HL-60 (cell line): ENCODE results near the gene ASCL3.

- RRBS, result no CpG with 5 or more reads among the region's 5 CpGs
Measured at GRCh38 chr11:8258245-8258704, 5.4 kb downstream of the LMO1 start.

- RRBS, result no CpG with 5 or more reads among the region's 5 CpGs
Measured at GRCh38 chr11:8604226-8604865, 10.3 kb upstream of the STK33 start.

- RRBS, result no CpG with 5 or more reads among the region's 3 CpGs
Measured at GRCh38 chr11:8660032-8660794, 22.3 kb downstream of the TRIM66 start.

GRCh38 chr11:8778164-8778947, 32.1 kb downstream of the DENND2B start:
- RRBS, result 57% methylated on average over 2 of the region's 9 CpGs

DNA sequence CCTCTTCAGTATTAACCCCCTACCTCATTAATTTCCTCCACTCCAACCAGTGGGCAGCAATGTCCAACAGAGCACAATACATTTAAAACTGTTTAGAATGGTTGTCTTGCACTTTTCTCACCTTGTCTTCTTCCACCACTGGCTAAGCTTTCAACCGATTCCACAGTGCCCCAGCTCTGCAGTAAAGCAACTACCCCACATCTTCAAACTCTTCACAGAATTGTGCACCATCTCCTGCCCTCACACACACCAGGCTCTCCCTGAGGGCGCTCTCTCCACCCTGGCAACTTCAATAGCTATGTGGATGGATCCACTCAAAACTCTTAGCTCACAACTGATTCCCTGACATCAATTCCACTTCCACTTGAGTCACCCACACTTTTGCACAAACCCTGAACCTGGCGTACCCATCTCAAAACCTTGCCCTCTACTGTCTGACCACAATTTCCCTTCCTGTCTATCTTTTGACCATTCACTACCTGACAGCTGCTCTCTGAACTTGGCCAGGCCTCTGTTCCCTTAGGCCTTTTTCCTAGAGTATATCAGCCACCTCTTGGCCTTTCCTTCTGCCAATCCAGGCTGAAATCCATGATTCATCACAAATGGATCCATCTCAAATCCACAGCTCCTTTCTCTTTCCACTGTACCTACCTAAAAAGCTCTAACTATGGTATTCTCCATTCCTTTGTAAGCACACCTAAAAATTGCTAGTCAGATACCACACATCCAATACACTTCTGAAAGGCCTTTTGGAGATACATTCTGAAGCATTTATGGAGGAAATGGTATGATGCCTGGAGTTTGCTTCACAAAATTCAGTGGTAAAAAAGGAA, 21.9 kb downstream of the DENND2B start:
- RRBS, result no CpG with 5 or more reads among the region's 3 CpGs

- RRBS, result no CpG with 5 or more reads among the region's 2 CpGs
Measured at GRCh38 chr11:8799287-8799734, 11.2 kb downstream of the DENND2B start.

GRCh38 chr11:8808575-8808847, 2.0 kb downstream of the DENND2B start:
- RRBS, result no CpG with 5 or more reads among the region's 5 CpGs

DNA sequence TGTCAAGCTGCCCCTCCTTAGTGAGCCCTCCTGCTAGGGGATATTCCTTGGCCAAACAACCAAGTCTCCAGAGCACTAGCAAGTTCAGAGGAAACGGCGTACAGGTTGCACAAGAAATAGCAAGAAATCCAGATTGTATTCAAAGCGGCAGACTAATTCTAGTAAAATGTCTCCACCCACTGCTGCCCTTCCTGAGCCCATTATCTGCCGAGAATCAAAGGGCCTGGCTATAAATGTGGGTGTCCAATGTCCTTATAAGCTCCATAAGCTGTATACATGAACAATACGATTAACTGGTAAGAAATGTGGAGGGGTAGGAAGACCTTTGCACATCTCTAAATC, 44.0 kb upstream of the AKIP1 start:
- RRBS, result no CpG with 5 or more reads among the region's 5 CpGs

GRCh38 chr11:8942956-8943275, at the start of gene ASCL3:
ASCL3 (minus strand) TSS chr11:8943016.
- RRBS, result no CpG with 5 or more reads among the region's 3 CpGs

- RRBS, result no CpG with 5 or more reads among the region's 3 CpGs
Measured at GRCh38 chr11:9018756-9019134, 14.9 kb upstream of the NRIP3 start.

GRCh38 chr11:9264361-9265240, 549 bp downstream of the DENND5A start:
- RRBS, result 2% methylated on average over 45 of the region's 82 CpGs

- RRBS, result 16% methylated on average over 1 of the region's 9 CpGs
Measured at GRCh38 chr11:9265603-9265845, 374 bp upstream of the DENND5A start.

DNA sequence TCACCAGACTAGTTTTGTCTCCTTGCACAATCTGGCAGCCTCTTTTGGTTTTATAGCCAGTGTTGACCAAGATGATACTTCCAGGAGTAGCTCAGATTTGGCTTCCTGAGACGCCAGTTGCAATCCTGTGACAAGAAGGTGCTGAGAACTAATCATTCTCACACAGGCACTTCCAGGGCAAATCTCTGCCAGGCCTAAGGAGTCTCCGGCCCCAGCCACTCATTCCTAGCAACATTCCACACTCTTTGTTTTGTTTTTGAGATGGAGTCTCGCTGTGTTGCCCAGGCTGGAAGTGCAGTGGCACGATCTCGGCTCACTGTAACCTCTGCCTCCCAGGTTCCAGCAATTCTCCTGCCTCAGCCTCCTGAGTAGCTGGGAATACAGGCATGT, 38.0 kb upstream of the WEE1 start:
- RRBS, result no CpG with 5 or more reads among the region's 5 CpGs

DNA sequence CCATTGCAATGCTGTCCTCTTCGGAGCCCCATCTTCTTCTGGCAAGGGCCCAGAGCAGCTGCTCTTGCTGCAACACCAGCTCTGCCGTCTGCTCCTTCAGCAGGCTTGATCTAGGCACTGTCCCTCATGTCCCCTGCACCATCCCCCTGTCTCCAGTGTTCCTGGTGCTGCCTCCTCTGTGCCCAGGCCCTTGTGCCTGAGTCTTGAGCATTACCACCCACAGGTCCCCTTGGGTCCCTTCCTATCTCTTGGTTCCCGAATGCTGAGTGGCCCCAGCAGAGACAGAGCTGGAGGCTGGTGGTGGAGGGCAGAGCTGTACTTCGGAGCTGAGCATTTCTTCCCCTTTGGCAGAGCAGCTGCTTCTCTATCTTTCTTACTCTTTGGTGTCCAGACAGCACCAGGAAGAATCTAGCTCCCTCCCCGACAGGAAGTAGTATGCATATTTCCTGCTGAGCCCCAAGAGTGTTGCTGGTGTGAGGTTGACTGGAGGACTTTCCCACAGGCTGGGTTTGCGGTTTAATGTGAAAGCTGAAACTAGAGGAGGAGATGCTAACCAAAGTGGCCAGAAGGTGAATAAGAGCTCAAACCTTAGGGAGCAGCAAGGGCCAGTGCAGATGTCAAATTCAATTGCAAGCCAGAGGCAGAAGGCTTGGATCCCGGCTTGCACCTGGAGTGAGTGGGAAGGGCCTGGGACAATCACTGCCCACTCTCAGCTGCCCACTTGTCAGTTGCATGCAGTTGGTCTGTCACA, 27.8 kb downstream of the WEE1 start:
- RRBS, result no CpG with 5 or more reads among the region's 7 CpGs

GRCh38 chr11:9689643-9690017, 25.8 kb downstream of the SWAP70 start:
- RRBS, result no CpG with 5 or more reads among the region's 3 CpGs

DNA sequence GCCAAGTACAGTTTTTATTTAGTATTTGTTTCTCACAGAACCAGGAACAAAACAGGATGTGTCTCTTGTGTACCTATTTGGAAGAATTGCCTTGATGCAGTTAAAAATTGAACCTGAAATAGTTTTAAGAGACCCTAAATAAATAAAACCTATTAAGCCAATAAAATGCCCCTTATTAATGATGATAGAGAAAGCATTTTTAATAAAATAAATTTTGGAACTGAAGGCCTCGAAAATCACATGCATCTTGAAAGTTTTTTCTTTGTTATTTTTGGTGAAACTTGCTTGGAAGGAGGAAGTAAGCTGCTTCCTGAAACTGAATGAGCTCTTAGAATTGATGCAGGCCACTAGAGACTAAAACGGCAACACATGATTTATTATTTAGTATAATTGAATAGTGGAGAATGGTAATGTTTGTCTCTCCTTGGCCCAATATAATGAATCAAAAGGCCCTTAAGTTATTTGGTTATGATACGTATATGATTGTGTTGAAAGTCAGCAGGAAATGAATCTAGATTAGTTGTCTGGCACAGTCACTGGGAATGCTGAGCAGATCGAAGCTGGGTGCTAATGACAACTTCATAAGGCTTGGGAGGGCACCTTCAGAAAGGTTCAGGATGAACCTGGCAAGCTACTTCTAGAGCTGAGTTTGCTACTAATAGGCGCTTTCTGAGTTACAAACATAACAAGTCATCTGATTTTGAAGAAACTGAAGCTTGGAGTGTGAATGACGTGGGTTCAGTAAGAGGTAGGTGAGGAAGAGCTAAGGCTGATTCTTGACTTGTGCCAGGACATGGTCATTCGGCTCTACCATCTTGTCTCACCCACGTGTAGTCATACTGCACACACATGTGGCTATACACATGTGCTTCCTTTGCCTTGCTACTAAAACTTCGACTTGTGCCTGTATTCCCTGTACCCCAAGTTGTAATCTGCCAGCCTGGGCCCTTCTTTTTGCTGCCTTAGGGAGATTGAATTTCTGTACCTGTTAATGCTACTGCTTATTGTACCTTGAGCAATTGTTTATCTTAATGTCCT, 56.2 kb downstream of the SWAP70 start:
- RRBS, result no CpG with 5 or more reads among the region's 9 CpGs

DNA sequence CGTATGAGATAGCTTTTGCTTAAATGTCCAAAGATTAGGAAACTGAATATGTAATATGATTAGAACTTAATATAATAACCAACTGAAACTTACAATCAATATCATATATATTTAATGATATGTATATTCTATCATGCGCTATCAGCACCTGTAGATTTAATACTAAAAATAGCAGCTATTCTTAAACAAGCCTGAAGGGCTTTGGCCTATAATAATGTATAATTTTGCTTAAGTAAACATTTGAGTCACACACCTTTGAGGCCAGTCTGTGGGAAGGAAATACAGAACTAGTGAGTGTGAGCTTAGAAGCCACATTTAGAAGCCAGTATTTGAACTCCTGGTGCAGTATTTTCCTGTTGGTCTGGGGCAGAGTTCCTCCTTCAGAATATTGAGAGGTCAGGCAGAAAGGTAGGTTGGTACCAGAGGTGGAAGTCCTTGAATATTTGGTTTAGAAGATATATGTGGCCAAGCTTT, 62.7 kb downstream of the SWAP70 start:
- RRBS, result no CpG with 5 or more reads among the region's 2 CpGs

GRCh38 chr11:9757952-9758248, 94.0 kb downstream of the SWAP70 start:
- RRBS, result no CpG with 5 or more reads among the region's 26 CpGs

DNA sequence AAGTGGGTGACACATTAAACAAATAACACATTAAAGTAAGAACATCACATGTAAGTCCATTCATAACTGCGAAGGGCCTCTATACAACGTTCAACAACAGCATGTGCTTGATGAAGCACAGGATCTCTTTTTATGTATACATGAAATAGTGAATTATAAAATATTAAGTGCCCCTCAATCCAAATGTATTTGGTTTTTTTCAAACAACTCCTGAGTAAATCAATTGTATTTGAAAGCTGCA, 290.5 kb downstream of the SWAP70 start:
- RRBS, result no CpG with 5 or more reads among the region's 2 CpGs

DNA sequence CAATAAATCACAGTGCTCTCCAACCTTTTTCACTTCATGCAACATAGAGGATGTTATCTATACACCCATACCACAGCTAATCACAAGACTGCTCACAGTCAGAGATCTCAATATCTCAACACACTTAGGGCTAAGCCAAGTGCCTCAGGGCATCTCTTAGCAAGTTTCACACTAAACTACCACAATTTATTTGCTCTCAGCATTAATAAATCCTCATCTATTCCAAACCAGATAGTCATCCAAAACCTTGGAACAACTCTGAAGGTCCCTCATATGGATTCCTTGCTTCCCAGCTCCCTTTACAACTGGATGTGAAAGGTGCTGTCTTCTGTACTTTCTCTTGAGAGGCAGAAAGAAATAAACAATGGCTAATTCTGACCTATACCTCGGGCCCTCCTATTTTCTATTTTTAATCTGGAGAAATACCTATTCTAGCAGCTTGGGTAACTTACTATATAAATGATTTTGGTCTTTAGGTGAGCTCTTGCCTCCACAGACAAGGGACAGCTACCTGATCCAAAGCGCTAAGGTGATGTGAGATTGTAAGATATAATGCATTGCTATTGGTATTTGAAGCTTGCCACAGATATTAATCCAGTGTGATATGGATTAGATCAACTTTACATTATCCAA, 129.2 kb downstream of the SBF2 start:
- RRBS, result no CpG with 5 or more reads among the region's 2 CpGs